ENCODE data around the gene CLDN1.

- PRO-cap, 2 experiments = no peak in any of the 2 experiments
These were observed 100.7 kb downstream of the LPP start for GRCh38 chr3:188254354-188255349.

DNA sequence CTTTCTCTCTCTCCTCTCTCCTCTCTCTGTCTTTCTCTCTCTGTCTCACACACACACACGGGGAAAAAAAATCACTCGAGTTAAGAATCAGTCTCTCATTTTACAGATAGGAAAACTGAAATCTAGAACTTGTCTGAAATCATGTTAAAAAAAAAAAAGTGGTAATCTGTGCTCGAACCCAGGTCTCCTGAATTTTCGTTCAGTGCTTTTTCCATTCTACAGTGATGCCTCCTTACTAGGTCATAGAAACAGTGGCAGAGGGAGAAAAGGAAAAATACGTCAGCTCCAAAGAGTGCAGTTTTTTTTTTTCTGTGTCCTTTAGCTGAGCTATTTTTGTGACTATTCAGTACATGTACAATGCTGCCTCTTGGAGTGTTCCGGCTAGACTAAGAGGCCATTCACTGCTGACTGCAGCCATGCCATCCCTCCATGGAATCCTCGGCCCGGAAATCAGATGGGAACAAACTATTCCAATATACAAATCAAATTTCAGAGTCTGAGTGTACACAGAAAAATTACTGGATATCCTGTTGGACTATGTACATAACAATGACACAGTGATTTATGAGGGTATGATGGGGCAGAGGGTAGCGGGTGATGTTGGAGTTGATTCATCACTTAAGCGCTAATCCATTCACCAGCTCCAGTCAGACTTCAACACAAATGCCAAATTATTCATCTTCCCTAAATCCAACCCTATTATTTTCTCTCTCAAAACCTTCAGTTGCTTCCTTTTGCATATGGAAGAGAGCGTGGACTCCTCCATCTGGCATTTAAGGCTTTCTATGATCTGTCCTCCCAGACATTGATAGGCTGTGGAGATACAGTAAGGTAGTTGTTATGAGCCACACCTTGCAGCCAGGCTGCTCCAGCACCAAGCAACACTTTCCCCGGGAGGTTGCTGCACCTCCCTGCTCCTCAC is 109.0 kb downstream of the LPP start:
- PRO-cap, 2 experiments = no peak in any of the 2 experiments

DNA sequence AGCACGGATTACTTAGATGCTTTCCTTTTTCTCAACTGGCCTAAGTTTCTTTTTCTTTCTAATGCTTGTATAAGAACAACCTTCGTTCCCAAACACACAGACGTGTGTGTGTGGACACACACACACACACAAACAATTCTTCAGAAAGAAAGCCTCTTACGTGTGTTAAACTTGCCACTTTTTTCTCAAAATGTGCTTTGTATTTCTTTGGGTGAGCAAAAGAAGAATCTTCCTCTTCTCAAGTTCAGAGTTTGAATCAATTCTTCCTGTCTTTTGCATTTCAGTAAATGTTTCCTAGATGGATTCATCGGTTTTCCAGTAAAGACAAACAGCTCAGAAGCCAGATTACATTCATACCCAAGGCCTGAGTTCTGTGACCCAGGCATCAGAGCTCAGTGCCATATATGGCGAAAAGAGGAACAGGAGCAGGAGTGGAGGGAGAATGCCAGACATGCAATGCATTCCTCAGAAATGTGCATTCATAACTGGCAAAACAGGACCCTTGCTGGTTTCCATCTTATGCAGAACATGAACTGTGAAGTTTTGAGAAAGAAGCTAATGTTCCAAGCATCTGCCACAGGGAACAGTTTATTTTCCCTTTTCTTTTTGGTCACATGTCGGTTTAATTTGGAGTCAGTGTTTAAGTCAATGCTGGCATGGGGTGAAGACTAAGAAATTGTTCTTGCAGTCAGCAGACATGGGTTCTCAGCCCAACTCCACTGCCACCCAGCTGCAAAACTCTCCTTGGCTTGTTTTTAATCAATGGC is 116.4 kb downstream of the LPP start:
- PRO-cap, 2 experiments = no peak in any of the 2 experiments

GRCh38 chr3:188279854-188280495 is 126.0 kb downstream of the LPP start:
- PRO-cap, 2 experiments = no peak in any of the 2 experiments

DNA sequence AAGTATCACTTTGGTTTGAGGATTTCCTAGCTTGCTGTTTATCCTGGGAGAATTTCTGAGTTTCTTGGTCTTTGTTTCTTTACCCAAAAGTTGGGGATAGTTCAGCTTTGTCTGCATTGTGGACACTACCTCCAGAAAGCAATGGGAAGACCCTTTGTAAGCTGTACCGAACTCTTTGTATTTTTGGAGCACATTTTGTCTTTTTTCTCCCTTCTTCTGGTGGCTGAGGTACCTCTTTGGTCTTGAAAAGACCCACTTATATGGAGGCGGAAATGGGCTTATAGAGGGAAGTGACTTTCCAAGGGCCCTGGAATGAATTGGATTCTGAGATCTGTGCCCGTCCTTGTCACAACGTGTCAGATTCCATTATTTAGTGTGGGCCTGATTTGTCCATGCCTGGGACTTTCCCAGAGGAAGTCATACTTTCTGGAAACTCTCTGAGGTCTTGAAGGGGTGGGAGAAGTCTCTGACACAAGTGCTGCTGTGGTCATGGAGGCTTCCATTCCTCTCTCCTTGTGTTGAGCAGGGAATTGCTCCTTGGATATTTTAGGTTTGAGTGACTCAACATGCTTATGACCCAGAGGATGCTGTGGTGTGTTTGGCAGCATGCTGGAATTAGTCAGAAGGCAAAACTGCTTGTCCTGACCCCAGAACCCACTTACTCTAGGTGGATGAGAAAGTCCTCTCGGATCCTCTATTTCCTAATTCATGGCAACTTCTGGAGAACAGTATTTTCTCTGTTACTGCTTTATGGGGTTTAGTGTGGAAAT is 132.0 kb downstream of the LPP start:
- PRO-cap, 2 experiments = no peak in any of the 2 experiments

DNA sequence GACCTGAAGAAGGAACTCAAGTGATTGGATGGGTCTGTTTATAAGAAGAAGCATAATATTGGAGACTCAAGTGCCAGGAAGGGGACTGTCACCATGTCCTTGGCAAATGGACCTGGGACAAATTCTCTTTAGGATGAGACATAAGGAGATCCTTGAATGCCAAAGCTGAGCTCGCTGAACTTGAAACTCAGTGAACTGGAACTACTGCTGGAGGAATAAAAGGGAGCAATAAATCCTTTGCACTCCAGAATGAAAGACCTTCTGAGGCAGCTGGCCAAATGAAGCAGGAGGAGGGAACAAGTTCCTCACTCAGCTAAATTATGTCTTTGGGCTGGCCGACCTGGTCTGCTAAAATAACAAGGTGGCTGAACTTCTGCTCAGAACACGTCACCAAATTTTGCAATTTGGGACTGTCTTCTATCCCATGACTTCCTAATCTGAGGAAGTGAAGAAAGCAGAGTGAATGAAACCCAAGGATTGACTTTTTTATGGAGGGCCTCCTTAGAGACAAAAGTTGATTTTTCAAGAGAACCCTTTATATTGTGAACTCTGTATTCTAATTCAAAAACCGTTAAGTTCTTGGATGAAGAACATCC is 314.7 kb downstream of the LPP start:
- PRO-cap, 2 experiments = no peak in any of the 2 experiments

DNA sequence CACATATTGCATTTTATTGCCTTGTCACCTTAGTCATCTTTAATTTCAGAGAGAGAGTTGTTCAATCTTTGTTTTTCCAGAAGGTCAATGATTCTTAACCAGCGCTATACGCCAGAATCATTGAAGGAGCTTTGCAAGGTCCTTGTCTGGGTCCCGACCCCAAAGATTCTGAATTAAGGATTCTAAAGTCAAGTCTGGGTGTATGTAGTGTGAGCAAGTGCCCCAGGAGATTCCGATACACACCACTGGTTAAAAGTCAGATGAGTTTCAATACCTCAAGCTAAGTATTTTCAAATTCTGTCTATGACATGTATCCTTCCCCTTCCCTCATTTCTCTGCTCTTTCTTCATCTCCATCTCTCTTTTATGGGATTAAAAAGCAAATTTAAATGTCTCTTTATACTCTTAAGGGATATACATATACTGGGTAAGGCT is 319.4 kb downstream of the LPP start:
- PRO-cap, 2 experiments = no peak in any of the 2 experiments

GRCh38 chr3:188489666-188490098 is 335.7 kb downstream of the LPP start:
- PRO-cap, 2 experiments = no peak in any of the 2 experiments

DNA sequence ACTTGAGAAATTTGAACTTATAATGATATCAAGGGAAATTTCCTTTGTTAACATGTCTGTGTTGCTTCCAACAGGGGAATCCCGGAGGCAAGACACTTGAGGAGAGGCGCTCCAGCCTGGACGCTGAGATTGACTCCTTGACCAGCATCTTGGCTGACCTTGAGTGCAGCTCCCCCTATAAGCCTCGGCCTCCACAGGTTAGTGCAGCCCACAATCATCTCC is 370.5 kb downstream of the LPP start:
- PRO-cap, 2 experiments = no peak in any of the 2 experiments

DNA sequence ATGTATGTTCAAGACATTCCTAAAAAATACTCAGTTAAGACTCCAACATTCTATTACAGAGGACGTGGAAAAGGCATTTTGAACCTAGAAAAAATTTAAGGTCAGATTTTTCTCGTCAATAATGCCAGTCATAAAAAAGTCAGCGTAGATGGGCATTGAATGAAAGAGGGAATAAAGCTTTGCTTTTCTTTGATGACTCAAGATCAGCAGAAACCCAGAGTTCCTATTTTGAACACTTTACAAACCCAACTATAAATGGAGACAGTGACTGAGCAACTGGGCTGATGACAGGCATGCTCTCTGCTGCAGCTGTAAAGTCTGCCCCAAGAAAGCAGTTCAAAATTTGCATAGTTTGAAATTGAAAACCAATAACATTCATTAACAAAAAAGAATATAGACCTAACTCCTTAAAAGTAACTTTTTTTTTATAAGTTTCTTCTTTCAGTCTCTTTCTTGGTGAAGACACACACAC is 452.7 kb downstream of the LPP start:
- PRO-cap, 2 experiments = no peak in any of the 2 experiments

- PRO-cap, 2 experiments = no peak in any of the 2 experiments
These were observed 489.5 kb upstream of the TPRG1 start for GRCh38 chr3:188682226-188682733.

DNA sequence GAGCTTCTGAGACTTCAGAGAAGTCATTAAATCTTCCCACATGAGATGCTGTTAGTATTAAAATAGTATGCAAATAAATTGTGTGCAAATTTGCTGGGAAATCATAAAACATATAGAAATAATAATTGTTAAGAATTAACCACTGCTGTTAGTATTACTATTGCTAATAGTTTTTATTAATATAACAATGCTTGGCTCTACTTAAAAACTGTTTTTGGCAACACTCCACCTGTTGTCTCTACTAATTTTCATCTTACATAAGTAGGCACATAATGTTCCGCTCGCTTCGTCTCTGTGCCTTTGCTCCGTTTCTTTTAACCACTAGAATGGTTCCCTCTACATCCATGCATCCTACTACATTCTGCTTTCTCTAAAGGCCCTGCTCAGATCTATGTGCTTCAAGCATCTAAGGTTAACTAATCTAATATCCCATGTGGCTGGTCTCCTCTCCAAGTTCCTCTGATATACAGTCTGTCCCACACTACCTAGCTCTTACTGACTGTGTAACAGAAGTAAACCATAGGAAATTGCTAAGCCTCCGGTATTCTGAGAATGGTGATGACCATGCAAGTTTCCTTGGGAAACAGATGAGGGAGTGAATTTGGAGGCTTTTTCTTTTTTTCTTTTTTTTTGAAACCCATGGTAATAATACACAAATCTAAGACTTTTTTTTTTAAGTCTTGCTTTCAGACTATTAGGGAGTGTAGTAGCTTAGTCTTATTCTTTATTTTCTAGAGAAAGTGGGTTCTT is 138.3 kb downstream of the P3H2 start:
- PRO-cap, 2 experiments = no peak in any of the 2 experiments

GRCh38 chr3:190073253-190073956 is 47.3 kb downstream of the P3H2 start:
- PRO-cap, 2 experiments = no peak in any of the 2 experiments

GRCh38 chr3:190309475-190309852 is 12.8 kb downstream of the CLDN1 start:
- PRO-cap, 2 experiments = no peak in any of the 2 experiments

- PRO-cap, 2 experiments = peak in 2 of 2 experiments; most common plus-strand start chr3:190321921 (in 1); most common minus-strand start chr3:190321791 (in 2)
These were observed at the start of gene CLDN1 for GRCh38 chr3:190321545-190322835. Gene CLDN1, minus strand, starts transcription at chr3:190322446.

- PRO-cap, 2 experiments = no peak in any of the 2 experiments
These were observed 22.3 kb upstream of the IL1RAP start for GRCh38 chr3:190491466-190492087.

DNA sequence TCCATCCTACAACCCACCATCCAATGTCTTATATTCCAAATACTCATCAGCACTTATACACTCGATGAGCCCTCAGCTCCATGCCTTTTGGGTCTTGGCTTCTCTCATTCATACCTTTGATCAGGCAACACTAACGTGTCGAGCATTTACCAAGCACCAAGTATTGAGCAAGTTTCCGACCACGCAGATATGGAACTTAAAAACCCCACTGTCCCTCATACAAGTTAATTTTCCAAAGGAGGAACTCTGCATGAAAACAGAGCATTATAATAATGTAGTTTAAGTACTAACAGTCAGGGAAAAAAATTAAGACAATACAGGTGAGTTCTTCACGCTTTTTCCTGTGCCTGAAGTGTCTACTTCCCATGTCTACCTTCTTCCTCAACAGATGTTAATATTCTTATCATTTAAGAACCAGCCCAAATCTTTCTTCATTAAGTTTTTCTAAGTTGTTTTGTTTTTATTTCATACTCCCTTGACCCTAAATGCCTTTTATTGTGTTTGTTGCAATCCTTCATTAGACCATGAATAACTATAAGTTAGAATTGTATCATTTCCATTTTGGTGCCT is 102.9 kb downstream of the IL1RAP start:
- PRO-cap, 2 experiments = no peak in any of the 2 experiments

GRCh38 chr3:190641470-190642037 is 127.7 kb downstream of the IL1RAP start:
- PRO-cap, 2 experiments = no peak in any of the 2 experiments

DNA sequence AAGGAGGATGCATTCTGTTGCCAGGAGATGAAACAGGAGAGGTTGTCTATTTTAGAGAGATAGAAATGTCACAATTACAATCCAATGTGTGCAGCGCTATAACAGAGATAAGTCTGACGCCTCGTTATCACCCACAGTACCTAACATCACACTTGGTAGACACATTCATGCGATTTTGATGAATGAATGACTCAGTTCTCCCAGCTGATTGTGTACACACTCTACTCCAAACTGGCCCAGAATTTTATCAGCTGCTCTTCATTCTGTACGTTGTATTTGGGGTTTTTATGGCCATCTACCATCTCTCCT is 576 bp upstream of the CCDC50 start:
- PRO-cap, 2 experiments = no peak in any of the 2 experiments

GRCh38 chr3:191337922-191338411 is 7.6 kb upstream of the UTS2B start:
- PRO-cap, 2 experiments = no peak in any of the 2 experiments